Daoy (cell line): ENCODE measurements around a stretch of chr17.

- RAMPAGE, long total RNA, result no peak
Measured at GRCh38 chr17:78411134-78411931, 32.9 kb downstream of the PGS1 start.

- RAMPAGE, long total RNA, result no peak
Measured at GRCh38 chr17:78419972-78420682, 41.7 kb downstream of the PGS1 start.

GRCh38 chr17:78428673-78429448 is 50.4 kb downstream of the PGS1 start:
- RAMPAGE, long total RNA, result no peak

DNA sequence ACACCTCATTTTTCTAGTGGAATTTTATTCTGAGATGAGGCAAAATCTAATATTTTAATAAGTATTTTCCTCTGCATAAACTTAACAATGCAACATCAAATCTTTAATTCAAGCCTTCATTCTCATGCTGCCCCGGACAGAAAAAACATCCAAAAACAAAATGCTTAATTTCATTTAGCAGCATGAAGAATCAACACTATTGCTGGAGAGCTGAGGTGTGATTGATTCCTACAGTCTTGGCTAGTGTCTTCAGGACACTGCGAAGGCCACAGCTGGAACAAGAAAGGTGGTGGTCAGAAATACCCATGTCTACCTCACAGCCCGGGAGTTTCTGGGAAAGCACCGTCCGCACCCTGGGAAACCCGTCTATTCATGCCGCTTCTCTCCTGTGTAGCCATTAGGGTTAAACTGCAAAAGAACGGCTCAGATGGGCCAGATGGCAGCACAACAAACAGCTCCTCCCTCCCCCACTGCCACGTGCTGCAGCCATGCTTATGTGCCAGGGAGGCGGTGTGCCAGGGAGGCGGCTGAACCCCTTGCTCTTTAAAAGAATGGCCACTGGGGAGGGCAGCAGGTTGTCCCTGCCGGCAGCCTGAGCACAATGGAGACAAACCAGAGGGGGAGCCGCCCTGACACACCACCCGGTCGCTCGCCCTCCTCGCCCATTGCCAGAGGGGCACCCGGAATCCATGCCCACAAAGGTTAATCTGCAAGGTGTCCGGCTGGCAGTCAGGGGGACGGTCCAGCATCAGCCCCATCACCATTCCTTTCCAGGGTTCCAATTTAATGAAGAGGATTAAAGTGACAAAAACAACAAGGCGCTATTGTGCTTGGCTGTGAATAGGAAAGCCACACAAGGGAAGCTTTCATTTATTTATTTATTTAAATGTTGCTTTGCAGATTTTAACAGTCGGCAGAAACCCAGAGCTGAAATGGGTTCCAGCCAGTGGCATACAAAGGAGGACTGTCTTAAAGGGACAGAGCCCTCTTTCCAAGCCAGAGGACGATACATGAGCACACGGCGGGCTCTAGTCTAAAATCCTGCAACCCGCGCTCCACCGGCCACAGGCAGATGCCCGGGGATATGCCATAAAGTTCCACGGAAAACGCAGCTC is 65.1 kb downstream of the CYTH1 start:
- RAMPAGE, long total RNA, result no peak

- RAMPAGE, long total RNA, result no peak
Measured at GRCh38 chr17:78879503-78880322, 23.3 kb downstream of the CEP295NL start.

GRCh38 chr17:78884250-78885211 is 18.5 kb downstream of the CEP295NL start:
- RAMPAGE, long total RNA, result no peak

DNA sequence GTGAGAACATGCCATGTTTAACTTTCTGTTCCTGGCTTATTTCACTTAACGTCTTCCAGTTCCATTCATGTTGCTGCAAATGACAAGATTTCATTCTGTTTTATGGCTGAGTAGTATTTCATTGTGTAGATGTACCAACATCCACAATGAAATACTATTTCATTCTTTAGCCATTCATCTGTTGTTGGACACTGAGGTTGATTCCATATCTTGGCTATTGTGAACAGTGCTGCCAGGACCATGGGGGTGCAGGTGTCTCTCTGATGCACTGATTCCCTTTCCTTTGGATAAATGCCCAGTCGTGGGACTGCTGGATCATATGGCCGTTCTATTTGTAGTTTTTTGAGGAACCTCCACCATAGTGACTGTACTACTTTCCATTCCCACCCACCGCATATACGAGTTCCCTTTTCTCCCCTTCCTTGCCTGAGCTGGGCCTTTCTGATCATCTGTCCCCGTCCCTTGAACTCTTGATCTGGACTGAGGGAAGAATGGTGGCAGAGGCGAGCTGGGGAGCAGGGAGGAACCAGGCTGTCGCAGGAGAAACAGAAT is 7.8 kb upstream of the CEP295NL start:
- RAMPAGE, long total RNA, result no peak

DNA sequence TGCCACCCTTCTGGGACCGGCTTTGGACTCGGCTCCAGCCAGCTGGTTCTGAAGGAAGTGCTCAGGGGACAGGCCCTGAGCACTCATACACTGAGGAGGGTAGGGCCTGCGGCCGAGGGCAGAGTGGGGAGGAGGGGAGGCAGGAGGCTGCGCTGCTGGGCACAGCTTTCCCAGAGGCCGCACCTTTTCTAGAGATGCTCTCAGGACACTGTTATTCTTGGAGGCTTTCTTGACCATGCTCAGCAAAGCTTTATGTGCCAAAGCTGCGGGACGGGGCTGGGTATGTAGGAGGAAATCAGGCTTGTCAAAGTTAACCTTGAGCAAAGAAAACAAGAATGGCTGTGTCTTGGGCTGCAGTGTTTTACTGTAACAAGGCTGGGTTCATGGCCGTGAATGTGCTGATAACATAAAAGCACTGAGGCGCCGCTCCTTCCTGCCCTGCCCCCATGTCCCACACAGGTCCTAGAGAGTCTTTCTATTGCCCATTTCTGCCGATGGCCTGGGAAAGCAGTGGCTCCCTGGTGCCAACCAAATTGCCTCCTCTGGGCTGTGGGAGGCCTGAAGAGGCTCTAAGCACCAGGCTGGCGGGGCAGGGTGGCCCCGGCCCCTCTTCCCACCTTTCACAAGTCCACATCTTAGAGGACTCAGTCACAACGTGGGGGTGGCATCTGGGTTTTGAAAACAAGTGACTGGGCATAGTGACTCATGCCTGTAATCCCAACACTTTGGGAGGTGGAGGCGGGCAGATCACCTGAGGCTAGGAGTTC is 22.3 kb upstream of the TIMP2 start:
- RAMPAGE, long total RNA, result no peak

DNA sequence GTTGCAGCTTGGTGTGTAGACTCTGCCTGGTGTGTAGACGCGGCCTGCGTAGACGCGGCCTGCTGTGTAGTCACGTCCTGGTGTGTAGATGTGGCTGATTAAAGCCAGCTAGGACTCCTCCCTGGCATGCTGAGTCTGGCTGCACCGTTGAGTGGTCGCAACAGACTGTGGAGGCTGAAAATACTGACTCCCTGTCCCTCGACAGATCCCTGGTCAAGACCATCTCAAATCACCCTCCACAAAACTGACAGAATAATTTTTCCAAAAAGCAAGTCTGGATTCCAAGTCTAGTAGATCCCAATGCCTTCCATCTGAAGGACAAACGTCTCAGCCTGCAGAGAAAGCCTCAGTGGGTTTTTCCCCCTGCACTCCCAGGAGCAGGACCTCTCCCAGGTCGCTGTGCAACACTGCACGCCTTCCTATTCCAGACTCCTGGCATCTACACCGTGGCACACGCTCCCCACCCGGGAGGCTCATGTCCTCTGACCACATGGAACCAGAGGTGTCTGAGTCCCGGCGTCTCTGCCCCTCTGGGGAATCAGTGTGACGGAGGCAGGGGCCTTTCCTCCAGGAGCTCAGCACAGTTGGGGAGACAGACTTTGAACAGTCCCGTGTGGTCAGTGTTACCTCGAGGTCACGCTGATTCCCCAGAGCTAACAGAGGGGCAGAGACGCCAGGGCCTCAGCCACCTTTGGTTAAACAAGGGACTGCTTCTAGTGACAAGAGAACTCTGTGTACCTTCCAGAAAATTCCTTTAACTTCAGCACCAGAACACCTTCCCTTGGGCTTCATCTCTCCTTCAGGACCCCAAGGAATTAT is 6.9 kb downstream of the CANT1 start:
- RAMPAGE, long total RNA, result no peak

DNA sequence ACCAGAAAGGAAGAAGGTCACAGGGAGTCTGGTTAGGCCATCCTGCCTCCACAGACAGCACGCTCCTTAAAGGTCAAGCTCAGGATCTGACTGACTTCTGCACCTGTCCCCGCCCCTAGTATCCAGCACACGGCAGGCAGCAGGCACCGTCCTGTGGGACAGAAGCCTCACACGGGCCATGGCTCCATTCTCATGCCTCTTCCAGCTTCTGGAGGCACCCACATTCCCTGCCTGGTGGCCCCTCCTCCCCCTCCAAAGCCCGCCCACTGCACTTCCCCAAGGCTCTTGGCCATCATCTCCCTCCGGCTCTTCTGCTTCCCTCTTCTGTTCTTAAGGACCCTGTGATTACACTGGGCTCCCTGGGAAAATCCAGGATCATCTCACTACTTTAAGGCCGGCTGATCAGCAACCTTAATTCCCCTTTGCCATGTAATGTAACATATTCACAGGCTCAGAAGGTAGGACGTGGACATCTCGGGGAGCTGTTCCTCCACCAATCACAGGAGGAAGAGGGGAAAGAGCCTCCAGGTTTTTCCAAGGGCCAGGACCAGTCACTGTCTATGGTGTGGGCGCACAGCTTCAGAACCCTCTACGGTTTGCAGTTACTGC is 3.5 kb downstream of the CANT1 start:
- RAMPAGE, long total RNA, result no peak

DNA sequence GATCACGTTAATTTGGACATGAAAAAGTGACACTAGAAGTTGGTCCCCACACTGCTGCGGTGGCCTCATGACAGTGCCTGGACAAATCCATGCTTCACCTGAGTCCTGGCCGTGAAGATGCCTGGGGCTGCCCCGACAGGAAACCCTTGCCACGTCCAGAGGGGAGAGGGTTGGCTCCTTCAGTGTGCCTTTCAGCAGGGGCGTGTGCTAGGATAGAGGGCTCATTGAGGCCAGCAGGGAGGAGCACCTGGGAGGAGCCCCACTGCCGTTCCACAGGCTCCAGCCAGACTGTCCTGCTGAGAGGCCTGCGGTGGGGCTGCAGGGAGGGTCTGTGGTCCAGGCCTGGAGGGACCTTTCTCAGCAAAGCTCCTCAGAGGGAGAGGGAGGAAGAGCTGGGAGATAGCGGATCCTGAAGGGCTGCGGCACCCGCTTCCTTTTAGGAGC is 1.6 kb downstream of the CANT1 start:
- RAMPAGE, long total RNA, result no peak

- RAMPAGE, long total RNA, result no peak
Measured at GRCh38 chr17:79036355-79036969, 12.5 kb downstream of the C1QTNF1 start.

DNA sequence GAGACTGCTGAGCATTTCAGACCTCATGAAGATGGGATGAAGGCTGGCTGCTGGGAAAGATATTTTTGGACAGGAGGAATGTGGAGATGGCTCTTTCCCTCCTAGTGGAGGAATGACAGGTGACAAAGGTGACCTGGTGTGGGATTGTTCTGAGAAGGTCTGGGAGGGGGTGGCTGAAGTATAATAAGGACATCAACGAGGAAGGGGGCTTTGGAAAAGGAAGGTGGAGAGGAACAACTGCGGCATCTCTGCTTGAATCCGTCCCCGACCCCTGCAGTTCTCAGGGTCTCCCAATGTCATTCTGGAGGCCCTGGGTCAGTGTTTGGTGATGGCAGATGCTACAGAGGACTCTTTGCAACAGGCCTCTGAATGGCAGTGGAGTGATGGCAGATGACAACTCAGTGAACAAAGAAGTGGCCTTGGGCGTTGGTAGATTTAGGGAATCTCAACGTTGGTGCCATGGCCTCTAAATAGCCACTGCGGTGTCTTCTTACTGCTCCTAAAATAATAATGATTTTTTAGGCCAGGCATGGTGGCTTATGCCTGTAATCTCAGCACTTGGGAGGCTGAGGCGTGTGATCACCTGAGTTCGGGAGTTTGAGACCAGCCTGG is 1.2 kb downstream of the ENGASE start:
- RAMPAGE, long total RNA, result no peak

DNA sequence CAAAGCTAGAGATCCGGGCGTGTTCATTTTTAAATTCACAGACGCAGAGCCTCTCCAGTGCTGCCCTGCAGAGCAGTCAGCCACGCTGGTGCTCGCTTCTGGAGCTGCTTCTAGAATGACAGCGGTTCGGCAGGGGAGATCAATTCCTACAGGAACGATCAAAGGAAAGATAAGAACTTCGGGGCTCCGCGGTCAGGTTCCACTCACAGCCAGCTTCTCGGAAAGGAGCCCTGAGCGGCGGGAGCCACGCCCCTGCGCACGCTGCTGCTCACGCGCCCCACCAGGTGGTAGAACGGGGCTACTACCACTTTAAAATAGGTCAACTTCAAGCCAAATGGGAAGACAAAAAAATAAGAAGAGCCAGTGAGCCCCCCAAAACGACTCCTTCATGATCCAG is 209.8 kb downstream of the RBFOX3 start:
- RAMPAGE, long total RNA, result no peak

- RAMPAGE, long total RNA, result no peak
Measured at GRCh38 chr17:79798812-79799053, 1.9 kb upstream of the CBX8 start.

- RAMPAGE, long total RNA, result no peak
Measured at GRCh38 chr17:79833703-79833829, 5.7 kb downstream of the CBX4 start.

DNA sequence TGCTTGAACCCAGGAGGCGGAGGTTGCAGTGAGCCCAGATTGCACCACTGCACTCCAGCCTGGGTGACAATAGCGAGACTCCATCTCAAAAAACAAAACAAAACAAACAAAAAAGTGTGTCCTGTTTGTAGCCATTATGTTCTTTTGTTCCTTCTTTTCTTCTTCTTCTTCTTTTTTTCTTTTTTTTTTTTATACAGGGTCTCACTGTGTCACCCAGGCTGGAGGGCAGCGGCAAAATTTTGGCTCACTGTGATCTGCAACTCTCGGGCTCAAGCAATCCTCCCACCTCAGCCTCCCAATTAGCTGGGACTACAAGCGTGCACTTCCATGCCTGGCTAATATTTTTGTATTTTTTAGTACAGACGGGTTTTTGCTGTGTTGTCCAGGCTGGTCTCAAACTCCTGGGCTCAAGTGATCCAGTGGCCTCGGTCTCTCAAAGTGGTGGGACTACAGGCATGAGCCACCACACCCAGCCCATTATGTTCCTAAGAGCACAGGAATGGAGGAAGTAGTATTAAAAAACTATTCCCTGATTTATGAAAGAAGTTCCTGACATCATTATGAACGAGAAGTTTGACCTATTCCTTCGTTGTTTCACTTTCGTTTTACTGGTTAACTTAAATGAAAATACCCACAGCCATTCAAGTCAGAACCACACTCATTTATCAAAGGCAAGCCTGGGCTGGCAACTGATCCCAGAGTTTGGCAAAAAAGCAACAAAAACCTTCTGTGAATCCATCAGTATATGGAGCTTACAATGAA is 13.3 kb upstream of the CBX4 start:
- RAMPAGE, long total RNA, result no peak

DNA sequence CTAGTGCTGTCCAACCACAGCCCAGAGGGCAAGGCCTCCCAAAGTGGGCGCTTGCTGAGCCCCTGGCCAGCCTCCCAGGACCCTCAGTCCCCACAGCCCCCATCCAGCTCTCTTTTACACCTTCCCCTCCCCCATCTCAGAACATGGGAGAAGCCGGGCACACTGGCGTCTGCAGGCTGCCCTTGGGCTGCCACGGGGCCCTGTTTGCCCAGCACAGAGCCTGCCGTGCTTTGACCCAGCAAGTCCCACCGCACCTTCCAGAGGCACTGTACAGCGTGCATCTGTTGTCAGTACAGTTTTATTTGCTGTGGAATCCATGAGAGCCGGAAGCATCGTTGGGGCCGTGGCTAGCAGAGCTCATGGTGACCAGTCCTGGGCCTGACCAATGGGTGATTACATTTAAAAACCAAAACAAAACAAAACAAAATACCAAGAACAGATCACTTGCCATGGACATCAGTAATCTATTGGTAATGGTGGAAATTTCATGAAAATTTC is 96.2 kb upstream of the CBX4 start:
- RAMPAGE, long total RNA, result no peak

- RAMPAGE, long total RNA, result no peak
Measured at GRCh38 chr17:79985837-79986593, 49.7 kb downstream of the TBC1D16 start.

GRCh38 chr17:80018935-80019707 is 16.6 kb downstream of the TBC1D16 start:
- RAMPAGE, long total RNA, result no peak